Cerebellum (tissue), 5 donors: ENCODE measurements around a stretch of chr18.

DNA sequence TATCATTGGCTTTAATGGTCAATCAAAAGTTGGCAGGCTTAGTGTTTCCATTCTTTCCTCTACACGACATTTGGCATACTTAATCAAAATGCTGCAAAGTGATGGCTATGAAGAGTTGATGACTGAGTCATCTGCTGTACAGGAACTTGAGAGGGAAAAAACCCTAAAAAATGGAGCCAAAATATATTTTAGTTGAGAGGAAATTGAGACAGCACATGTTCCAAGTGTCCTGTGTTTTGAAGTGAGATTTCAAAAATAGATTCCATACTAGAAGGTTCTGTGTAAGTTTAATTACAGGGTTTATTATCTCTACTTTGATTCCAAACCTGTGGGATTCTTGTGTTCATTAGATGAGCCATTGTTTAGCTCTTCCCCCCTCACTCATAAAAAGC, 3.2 kb downstream of the TSHZ1 start:
- PRO-cap, 3 experiments = peak in 1 of 3 experiments; most common plus-strand start position 323 of the sequence (in 1); most common minus-strand start position 153 of the sequence (in 1)
- RAMPAGE, long total RNA = no peak

- PRO-cap, 3 experiments = no peak in any of the 3 experiments
- RAMPAGE, long total RNA = no peak
These were observed 36.4 kb downstream of the TSHZ1 start for GRCh38 chr18:75246759-75247557.

DNA sequence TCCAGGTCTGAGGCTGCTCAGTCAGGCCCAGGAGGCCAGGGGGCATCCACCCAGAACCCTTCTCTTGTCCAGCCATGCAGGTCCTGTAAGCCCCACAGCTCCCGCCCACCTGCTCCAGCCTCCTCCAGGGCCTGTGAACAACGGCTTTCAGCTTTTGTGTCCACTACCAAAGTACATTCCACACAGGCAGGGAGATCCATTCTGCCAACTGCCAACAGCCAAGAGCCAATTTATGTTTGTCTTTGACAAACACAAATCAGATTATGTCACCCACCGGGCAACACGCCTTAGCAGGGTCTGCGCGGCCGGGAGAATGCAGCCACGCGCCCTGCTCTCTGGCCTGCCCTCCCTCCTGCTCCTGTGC, 146.7 kb downstream of the ZNF516 start:
- PRO-cap, 3 experiments = no peak in any of the 3 experiments
- RAMPAGE, long total RNA = no peak

- PRO-cap, 3 experiments = no peak in any of the 3 experiments
- RAMPAGE, long total RNA = no peak
These were observed 115.7 kb downstream of the ZNF516 start for GRCh38 chr18:76379140-76379899.

GRCh38 chr18:76452349-76453133, 42.5 kb downstream of the ZNF516 start:
- PRO-cap, 3 experiments = no peak in any of the 3 experiments
- RAMPAGE, long total RNA = no peak

GRCh38 chr18:76461748-76462937, 32.9 kb downstream of the ZNF516 start:
- PRO-cap, 3 experiments = no peak in any of the 3 experiments
- RAMPAGE, long total RNA = no peak

GRCh38 chr18:76517889-76518554, 23.0 kb upstream of the ZNF516 start:
- PRO-cap, 3 experiments = no peak in any of the 3 experiments
- RAMPAGE, long total RNA = no peak

DNA sequence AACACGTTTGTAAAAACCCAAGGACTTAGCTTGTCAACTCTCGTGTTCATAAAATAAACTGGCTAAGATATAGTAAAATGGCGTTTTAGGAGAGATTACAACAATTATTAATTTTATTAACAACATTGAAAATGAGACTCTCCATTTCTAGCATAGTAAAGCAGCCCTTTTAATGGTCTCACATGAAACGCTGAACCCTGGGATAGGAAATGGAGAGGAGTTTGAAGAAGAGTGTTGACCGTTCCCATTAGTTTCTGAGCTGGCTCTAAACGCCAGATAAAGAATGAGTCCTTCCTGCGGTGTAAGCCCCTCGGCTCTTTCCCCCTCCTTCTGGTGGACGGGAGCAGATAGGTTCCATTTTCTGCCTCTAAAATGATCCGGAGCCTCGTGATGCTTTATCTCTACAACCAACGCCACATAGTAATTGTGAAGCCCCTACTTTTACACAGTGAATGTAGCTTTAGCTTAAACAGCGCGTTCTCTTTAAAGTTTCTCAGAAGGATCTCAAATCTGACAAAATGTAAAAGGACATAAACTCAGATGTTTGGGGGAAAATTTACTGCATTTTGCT, 24.1 kb upstream of the ZNF516 start:
- PRO-cap, 3 experiments = no peak in any of the 3 experiments
- RAMPAGE, long total RNA = no peak

- PRO-cap, 3 experiments = no peak in any of the 3 experiments
- RAMPAGE, long total RNA = no peak
These were observed 50.9 kb upstream of the ZNF516 start for GRCh38 chr18:76545785-76546427.

- PRO-cap, 3 experiments = no peak in any of the 3 experiments
- RAMPAGE, long total RNA = no peak
These were observed 93.6 kb upstream of the ZNF516 start for GRCh38 chr18:76588377-76589373.

DNA sequence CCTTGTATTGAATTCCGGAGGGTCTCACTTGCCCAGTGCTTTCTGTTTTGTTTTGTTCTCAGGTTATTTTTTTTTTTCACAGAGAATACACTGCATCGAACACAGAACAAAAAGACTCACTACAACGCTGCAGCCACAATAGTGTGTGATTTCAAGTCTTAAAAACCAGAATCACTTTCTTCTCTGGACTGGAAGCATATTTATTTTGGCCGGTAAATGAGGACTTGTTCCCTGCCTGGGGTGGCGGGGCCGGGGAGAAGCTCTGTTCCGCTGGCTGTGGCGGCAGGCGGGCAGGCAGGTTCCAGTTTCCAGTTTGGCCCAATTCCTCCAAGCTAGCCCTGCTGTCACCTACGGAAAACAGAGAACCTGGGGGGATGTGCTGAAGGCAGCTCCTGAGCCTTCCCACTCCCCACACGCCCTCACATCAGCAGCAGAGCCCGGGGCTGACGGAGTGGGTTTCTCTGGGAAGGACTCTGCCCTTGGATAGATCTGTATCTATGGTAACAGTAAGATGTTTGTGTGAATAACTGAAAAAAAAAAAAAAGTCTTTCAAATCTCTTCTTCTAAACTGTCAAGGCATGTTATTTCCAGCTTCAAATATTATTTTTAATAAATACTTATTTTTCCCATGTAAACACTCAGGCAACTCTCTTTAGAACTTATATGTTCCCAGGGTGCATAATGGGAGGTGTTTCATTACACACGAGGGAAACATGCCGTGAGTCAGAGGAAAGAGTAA, 115.9 kb upstream of the ZNF516 start:
- PRO-cap, 3 experiments = no peak in any of the 3 experiments
- RAMPAGE, long total RNA = no peak

DNA sequence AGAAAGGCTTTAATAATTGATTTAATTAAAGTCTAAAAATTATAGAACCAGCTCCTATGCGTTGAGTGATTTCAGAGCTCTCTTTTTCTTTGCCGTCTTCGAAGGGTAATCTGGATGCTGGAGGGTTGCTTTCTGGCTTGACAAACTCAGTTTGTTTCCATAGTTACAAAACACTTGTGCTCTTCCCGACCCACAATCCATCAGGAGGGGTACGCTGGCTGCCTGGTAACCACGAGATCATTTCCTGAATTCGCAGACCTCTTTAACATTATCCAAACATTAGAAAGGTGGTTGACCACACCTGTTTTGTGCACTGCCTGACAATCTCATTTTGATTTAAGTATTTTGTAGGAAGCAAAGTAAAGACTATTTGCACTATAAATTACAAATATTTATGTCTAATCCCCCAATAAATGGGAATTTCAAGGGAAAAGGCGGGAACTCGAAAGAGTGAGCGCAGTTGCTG, 143.9 kb upstream of the ZNF516 start:
- PRO-cap, 3 experiments = no peak in any of the 3 experiments
- RAMPAGE, long total RNA = no peak

DNA sequence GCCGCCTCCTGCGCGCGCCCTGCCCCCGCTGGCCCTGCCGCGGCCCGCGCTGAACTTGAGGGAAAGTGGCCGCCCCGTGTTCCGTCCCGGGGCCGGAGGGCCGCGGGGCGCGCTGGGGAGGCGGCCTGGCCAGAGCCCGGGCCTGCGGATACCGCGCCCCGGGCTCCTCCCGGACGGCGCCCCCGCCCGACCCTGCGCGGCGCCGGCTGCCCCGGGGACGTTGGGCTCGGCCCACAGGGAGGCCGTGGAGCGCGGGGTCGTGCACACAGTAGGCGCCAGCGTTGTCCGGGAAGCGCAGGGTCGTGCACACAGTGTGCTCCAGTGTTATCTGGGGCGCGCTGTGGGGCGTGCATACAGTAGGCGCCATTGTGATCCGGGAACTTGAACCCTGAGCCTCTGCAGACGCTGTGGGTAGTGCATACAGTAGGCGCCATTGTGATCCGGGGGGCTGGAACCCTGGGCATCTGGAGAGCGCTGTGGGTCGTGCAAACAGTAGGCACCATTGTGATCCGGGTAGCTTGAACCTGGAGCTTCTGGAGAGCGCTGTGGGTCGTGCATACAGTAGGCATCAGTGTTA, 674 bp downstream of the ZNF236 start:
- PRO-cap, 3 experiments = peak in 1 of 3 experiments; most common plus-strand start position 214 of the sequence (in 1); most common minus-strand start position 194 of the sequence (in 1)
- RAMPAGE, long total RNA = no peak

DNA sequence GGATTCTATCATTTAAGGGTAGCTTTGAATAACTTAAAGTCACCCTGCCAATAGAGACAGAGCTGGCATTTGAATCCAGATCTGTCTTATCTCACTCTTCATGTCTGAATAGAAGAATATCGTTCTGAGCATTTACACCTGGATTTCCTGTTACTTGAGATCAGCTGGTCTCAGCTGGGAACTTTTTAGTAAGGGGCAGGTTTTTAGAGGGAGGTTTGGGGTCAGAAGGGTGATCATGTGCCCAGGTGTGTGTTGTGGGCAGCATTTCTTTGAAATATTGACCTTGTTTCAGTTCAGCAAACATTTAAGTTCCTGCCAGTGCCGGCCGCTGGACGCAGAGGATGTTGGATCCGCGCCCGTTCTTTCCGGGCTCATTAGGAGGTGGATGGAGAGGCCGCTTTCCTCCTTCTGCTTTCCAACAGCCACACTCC, 131.1 kb downstream of the ZNF236 start:
- PRO-cap, 3 experiments = no peak in any of the 3 experiments
- RAMPAGE, long total RNA = no peak

DNA sequence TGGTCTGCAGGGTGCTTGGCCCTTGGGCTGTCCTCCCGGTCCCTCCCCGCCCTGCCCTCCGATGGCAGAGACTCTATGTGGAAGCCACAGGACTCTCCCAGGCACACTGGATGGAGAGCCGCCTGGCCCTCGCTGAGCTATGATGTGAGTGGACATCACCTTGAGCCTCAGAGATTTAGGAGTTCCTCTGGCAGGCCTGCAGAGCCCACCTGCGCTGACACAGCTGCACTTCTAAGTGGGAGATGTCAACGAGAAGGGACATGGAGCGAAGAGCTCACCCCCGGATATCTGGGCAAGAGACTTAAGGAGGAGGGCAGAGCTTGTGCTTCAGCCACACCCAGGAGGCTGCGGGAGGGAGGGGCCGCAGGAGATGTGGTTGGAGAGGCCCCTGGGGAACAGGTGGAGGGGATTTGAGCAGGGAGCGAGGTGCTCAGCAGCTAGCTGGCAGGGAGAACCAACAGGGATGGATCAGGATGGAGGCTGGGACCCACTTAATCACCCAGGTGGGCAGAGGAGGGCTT, 78.5 kb downstream of the MBP start:
- PRO-cap, 3 experiments = no peak in any of the 3 experiments
- RAMPAGE, long total RNA = no peak

DNA sequence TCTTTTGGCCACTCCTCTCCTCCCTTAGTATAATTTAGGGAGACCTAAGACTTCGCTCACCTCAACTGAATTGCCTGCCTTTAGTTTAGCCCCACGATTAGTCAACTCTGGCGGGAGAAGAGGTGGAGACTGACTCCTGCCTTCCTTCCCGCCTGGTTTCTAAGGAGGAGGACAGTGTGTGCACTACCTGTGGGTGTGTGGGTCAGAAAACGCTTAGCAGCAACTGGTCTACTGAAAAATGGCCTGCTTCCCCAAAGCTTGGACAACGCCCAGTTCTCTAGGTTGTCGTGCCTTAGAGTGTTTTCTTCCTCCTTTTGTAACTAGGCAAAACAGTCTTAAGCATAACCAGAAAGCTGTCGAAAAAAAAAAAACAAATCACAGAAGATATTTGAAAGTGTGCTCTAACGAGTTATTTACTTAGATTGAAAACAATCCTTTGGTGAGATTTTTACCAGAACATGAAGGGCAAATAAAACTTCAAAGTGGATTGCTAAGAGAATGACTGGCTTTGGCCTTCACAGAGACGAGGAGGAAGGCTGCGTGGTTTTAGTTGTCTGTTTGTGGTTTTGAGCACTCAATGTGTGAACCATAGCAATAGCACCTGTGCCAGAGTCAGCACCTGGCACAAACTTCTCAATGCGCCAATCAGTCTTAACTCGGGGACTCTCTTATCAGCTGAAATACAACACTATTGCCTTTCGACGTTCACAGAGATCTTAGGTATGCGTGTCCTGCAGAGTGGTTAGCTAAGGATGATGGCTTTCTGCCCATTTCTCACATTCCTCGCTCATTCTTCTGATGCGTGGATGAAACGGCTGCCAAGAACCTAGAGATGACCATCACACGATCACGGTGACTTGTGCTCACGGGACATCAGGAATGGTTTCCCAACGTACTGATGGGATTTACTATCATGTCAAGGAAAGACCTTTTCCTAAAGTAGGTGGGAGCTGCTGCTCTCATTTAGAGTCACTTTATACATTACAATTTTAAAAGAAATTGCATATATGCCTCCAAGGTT, 70.1 kb downstream of the MBP start:
- PRO-cap, 3 experiments = no peak in any of the 3 experiments
- RAMPAGE, long total RNA = no peak

- PRO-cap, 3 experiments = no peak in any of the 3 experiments
- RAMPAGE, long total RNA = no peak
These were observed 61.6 kb downstream of the MBP start for GRCh38 chr18:77070750-77071690.

DNA sequence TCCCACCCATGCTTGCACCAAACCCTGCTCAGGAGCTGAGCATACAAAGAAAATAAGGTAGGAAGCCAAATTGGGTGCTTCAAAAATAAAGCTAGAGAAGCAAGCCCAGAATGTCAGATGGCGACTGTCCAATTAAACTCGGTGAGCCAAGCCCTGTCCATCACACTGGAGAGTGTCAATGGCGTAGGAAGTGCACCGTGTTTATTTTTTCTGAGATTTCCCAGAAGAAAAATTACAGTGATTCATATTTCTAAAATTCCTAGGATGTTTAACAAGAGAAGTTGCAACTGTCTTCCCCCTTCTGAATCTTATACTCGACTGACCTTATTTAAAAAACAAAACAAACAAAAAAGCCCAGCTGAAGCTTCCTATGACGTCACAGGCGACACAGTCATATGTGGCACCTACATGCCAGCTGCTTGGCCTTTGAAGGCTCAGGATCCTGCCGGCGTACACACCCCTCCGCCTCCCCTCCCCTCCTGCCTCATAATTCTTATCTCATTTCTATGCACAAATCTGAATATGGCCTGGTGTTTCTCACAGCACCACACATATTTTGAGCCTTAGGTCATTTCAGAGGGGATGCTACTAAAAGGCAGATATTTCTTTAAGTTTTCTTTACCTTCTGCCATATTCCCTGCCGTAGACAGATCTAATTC, 60.8 kb downstream of the MBP start:
- PRO-cap, 3 experiments = peak in 1 of 3 experiments; most common minus-strand start position 320 of the sequence (in 1)
- RAMPAGE, long total RNA = no peak

DNA sequence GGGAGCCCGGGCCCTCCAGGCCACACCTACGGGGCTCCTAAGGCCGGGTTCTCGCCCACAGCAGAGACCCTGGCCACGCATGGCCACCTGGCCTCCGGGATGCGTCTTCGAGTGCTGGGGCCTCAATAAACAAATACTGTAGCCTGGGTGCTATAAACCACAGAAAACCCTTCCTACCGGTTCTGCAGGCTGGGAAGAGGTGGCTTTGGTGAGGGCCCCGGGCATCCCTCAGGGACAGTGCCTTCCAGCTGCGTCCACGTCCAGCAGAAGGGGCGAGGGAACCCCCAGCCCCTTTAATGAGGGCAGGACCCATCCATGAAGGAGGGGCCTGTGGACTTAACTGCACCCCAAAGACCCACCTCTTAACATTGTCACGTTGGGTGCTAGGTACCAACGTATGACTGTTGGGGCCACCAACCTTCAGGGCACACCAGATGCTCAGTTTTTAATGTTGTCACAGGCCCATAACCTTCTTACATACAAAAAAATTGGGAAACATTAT, 44.5 kb downstream of the MBP start:
- PRO-cap, 3 experiments = no peak in any of the 3 experiments
- RAMPAGE, long total RNA = no peak

DNA sequence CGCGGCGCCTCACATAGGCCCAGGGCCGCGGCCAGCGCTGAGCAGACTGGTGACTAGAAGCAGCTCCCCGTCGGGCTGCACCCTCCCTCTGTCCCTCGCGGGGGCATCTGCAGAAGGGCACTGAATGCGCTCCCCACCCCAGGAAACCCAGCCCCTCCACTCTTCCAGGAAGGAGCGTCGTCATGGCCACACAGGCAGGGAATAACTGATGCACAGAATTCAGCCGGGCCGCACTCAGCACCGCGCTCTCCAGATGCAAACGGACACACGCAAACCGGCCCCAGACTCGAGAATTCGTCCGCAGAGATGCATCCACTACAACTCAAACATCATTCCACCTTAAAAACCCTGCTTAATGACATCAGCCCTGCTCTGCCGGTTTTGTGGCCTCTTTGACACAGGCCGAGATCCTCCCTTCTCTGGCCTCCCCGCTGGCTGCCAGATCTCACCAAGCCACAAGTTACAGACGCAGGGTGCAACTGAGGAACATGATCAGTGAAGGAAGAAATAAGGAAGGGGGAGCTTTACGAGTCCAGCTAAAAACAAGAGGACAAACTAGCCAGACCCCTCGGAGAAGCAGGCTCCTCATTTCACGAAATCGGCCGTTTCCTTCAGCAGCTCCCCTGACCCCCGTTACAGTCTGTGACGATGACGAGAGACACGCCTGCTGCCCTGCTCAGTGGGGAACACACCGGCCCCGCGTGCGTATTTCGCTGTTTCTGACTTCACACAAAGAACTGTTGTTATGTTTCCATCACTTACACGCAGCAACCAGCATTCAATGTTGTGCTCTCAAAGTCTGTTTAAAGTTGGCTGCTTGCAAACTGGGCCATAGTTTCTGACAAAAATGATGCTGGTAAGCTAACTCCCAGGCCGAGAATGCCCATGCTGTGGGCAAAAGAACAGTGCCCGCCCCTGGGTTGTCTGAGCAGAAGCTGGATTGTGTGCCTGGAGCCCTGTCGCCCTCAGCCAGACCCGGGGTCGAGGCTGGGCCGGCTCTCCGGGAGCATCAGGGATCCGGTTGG, 40.1 kb downstream of the MBP start:
- PRO-cap, 3 experiments = no peak in any of the 3 experiments
- RAMPAGE, long total RNA = no peak